UCH-1 (cell line): Measurements from ENCODE around the genes S100A3, INTS3, CREB3L4 and RPS27.

GRCh38 chr1:153542804-153543434 is 2.2 kb upstream of the S100A5 start:
- RRBS: no CpG with 5 or more reads among the region's 9 CpGs

DNA sequence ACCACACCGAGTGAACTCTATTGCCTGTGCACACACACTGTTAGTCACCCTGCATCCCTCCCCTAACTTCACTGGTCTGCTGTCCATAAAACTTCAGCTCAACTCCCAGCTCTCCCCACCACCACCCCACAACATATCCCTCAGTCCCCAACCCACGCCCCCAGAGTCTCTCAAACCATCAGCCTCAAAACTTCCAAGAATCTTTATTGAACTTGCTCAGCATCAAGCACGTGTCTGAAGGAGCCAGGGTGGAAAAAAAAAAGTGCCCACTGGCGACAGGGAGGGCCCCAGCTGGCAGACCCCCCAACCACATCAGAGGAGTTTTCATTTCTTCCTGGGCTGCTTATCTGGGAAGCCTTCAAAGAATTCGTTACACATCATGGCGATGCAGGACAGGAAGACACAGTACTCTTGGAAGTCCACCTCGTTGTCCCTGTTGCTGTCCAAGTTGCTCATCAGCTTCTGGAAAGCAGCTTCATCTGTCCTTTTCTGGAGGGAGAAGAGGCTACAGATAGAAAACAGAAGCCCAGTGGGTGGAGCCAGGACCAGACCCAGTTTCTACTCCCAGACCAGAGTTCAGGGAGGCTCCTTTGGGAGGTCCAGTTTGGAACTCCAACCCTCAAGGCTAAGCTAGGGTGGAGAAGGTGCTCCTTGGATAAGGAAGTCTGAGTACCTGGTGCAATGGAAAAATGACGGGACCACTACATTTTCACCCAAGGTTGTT is 2.0 kb downstream of the S100A4 start:
- RRBS: no CpG with 5 or more reads among the region's 8 CpGs

DNA sequence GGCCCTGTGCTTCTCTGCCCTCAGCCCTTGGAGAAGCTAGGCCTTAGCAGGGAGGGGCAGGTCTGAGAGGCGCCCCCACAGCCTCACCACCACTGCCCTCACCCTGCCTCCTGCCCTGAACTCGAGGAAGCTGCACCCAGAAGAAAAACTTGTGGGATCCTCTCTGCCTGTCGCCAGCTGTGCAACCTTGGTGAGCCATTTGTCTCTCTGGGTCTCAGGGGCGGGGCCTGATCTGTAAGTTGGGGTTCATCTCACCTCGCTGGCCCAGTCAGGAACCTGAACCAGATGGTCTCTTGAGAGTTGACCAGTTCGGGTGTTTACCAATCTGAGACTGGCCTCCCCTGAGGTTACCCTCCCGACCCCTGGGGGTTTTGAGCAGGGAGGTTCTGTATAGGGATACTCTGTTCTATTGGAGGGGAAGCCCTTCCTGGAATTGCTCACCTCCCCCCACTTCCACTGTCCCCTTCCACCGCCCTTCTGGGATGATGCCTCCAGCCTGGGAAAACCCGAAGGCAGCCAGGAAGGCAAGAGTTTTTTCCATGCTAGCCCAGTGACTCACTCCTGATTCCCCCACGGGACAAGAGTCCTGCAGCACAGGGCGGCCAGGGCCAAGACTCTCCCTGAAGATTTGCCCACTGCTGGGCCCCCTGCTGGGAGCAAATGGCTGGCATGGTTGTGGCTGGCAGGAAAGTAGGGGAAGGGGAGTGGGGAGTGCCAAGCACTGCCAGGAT is at the start of gene S100A3:
TSS of gene S100A3 (minus strand) at position 333 of the 731 bp plus-strand sequence.
- RRBS: no CpG with 5 or more reads among the region's 11 CpGs

DNA sequence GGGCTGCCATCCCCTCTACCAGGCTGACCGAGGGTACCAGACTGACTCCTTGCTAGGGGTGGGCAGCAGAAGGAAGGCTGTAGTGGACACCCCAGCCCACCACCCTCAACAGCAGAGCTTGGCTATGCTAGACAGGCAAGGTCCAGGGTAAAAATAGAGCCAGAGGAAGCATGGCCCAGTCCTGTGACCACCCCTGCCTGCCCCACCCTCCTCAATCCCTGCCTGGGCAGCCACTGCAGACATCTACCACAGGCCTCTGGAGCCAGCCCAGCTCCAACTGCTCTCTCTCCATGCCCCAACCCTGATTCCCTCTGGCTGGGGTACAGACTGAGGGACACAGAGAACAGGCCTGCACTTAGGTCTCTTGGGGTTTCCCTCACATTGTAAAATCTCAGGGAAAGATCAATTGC is 1.7 kb downstream of the S100A1 start:
- RRBS: no CpG with 5 or more reads among the region's 1 CpG

GRCh38 chr1:153636337-153636806 is 2.5 kb downstream of the CHTOP start:
- RRBS: no CpG with 5 or more reads among the region's 9 CpGs

DNA sequence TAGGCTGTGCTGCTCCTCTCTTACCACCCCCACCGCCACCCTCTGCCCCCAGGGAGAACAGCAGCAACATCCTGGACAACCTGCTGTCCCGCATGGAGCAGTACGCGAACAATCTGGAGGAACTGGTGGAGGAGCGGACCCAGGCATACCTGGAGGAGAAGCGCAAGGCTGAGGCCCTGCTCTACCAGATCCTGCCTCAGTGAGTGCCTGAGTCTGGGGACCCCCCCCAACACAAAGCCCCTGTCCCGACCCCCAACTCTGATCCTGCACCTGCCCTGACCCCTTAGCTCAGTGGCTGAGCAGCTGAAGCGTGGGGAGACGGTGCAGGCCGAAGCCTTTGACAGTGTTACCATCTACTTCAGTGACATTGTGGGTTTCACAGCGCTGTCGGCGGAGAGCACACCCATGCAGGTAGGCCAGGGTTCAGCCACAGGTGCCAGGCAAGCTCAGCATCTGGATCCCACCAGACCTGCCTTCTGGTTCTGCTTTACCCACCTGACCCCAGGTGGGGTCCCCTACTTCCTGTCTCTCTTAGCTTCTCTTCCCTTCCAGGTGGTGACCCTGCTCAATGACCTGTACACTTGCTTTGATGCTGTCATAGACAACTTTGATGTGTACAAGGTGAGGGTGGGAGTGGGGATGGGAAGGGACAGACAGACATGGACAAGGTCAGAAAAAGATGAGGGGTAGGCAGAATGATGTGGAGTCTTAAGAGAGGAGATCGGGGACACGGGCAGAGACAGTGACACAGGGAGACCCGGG is 10.6 kb downstream of the NPR1 start:
- RRBS: 17% methylated on average over 1 of the region's 16 CpGs

DNA sequence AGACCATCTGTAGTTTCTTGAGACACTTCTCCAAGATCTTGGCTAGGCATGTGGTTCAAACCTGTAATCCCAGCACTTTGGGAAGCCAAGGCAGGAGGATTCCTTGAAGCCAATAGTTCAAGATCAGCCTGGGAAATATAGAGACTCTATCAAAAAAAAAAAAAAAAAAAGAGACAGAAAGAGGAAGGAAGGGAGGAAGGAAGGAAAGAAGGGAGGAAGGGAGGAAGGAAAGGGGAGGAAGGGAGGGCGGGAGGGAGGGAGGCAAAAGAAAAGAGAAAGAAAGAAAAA is 20.4 kb upstream of the INTS3 start:
- RRBS: no CpG with 5 or more reads among the region's 1 CpG

DNA sequence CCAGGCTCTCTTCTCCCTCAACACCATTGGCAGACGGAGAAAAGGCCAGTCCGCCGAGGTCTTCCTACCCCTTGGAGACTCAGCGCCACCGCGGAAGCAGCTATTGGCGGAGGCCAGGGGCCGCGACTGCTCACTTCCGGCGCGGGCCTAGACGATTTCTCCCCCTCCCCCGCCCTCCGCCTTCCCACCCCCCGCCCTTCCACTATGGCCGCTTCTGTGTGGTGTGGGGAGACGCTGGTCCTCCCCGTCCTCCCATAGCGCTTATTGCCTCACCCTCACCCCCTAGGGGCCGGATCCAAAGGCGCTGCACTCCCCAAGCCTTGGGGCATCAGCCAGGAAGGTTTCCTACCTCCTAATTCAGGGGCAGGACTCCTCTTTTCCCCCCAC is at the start of gene INTS3:
TSS of gene INTS3 (plus strand) at position 179 of the 387 bp plus-strand sequence.
- RRBS: no CpG with 5 or more reads among the region's 22 CpGs

GRCh38 chr1:153771596-153772286 is 3.5 kb upstream of the SLC27A3 start:
- RRBS: no CpG with 5 or more reads among the region's 16 CpGs

DNA sequence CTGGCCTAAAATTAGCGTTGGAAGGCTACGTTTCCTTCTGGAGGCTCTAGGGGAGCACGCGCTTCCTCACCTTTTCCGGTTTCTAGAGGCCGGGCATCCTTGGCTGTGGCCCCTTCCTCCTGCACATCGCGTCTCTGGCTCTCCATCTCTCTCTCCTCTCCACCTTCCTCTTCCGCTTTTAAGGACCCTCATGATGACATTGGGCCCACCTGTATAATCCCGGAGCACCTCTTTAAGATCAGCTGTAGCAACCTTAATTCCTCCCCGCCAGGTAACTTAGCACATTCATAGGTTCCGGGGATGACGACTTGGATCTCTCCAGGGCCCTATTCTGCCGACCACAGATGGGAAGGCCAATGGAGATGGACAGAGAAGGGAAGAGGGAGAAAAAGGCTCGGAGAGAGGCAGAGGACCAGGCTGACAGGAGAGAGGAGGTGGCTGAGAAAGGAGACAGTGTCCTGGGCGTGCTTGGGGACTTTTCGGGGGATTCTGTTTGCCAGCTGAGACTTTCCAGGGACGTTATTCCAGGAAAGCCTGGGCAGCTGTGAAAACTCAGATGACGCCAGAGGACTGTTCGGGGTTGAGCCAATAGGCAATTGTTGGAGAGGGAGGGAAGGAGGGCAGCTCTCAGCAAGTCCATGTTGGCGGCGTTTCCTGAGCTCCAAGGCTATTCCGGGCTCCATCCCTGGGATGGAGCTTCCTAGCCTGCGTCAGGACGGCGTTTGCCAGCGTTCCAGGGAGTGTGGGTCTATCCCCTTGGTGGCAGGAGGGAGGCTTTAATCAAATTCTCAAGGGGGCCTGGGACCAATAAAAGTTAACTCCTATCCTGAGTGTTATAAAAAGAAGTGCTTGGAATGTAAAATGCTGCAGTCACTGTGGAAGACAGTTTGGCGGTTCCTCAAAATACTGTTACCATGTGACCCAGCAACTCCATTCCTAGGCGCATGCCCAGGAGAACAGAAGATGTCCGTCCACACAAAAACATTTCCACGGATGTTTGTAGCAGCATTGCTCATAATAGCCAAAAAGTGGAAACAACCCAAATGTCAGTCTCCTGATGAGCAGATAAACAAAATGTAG is 15.0 kb downstream of the SLC27A3 start:
- RRBS: 71% methylated on average over 3 of the region's 31 CpGs

DNA sequence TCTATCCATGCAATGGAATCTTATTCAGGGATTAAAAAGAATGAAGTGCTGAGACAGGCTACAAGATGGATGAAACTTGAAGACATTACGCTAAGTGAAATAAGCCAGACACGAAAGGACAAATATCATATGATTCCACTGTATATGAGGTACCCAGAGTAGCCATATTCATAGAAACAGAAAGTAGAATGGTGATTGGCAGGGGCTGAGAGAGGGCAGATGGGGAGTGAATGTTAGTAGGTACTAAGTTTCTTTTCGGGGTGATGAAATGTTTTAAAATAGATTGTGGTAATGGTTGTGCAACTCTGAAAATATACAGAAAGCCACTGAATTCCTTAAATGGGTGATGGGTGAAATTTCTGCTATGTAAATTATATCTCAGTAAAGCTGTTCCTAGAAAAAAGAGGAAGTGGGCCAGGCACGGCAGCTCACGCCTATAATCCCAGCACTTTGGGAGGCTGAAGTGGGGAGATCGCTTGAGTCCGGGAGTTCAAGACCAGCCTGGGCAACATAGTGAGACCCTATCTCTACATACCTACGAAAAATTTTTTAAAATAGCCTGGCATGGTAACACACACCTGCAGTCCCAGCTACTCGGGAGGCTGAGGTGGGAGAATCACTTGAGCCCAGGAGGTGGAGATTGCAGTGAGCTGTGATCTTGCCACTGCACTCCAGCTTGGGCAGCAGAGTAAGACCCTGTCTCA is 15.9 kb downstream of the SLC27A3 start:
- RRBS: no CpG with 5 or more reads among the region's 9 CpGs

DNA sequence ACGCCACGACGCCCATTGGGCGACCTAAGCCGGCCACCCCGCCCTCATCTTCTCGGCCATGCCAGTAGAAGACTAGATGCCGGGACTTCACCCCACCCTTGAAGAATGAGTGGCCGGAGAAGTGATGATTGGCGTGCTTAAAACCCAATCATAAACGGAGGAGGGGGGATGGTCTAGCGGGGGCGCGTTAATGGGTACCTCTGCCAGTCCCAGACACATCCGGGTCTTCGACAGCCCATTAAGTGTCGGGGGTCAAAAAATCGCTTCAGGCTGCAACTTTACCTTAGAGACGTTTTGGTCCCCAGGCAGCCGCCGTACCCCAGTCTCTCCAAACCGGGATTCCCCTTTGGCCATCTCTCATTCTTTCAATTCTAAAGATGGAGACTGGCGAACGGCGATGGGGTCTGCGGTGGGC is 252 bp upstream of the GATAD2B start:
- RRBS: 6% methylated on average over 11 of the region's 26 CpGs

DNA sequence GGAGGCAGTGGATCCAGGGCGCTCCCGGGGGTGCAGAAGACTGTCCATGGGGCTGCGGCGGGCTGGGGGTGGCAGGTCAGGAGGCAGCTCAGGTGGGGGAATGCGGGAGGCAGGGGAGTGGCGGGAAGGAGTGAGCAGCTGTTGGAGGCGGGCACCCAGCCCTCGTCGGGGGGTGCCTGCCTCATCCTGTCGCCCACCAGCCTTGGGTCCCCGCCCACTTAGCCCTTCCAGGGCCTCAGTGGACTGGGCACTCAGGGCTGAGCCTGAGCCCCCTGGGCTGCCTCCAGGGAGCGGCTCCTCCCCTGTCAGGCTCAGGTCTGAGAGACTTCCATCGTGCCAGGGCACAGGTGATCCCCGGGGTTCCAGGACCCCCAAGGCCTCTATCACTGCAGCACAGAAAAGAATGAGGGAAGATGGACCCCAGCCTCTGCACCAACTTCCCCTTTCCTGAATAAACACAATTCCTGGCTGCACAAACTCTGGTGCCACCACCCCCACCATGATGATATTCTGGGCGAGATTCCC is 10.8 kb upstream of the GATAD2B start:
- RRBS: no CpG with 5 or more reads among the region's 15 CpGs

- RRBS: no CpG with 5 or more reads among the region's 5 CpGs
These were observed 1.8 kb downstream of the SLC39A1 start for GRCh38 chr1:153961521-153961889.

DNA sequence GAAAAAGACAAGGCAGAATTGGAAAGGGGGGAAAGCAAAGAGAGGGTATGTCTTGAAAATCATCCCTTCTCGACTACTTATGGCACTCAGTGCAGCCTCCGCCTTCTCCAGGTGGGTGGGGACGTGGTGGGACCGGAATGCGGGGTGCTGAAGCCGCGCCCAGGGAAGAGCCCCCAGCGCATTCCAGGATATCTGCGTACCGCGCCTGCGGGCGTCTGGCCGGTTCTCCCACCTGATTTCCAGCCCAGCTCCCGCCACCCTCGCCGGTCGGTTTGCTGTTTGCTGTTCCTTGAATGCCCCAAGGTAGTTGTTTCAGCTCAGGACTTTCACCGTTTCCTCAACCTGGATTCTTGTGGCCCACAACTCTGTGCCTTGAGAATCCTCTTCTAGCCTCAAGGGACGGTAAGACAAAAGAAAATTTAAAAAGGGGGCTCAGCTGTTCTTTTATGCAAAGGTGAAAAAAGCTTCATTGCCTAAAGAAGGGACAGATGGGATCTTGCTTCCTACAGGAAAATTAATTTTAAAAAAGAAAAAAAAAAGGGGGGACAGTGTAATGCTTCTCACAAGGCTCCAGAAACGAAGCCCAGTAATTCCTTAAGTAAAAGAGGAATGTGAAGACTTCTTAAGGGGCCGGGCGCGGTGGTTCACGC is 821 bp upstream of the SLC39A1 start:
- RRBS: 13% methylated on average over 11 of the region's 25 CpGs

GRCh38 chr1:153967118-153968087 is at the start of gene CREB3L4:
CREB3L4 (plus strand) TSS chr1:153967902.
- RRBS: 5% methylated on average over 13 of the region's 62 CpGs

- RRBS: no CpG with 5 or more reads among the region's 12 CpGs
These were observed 2.9 kb downstream of the JTB start for GRCh38 chr1:153974373-153975209.

- RRBS: no CpG with 5 or more reads among the region's 7 CpGs
These were observed 848 bp downstream of the RAB13 start for GRCh38 chr1:153985088-153985893.

- RRBS: no CpG with 5 or more reads among the region's 41 CpGs
These were observed at the start of gene RPS27 for GRCh38 chr1:153990416-153991407. RPS27 (plus strand) TSS chr1:153990762.

DNA sequence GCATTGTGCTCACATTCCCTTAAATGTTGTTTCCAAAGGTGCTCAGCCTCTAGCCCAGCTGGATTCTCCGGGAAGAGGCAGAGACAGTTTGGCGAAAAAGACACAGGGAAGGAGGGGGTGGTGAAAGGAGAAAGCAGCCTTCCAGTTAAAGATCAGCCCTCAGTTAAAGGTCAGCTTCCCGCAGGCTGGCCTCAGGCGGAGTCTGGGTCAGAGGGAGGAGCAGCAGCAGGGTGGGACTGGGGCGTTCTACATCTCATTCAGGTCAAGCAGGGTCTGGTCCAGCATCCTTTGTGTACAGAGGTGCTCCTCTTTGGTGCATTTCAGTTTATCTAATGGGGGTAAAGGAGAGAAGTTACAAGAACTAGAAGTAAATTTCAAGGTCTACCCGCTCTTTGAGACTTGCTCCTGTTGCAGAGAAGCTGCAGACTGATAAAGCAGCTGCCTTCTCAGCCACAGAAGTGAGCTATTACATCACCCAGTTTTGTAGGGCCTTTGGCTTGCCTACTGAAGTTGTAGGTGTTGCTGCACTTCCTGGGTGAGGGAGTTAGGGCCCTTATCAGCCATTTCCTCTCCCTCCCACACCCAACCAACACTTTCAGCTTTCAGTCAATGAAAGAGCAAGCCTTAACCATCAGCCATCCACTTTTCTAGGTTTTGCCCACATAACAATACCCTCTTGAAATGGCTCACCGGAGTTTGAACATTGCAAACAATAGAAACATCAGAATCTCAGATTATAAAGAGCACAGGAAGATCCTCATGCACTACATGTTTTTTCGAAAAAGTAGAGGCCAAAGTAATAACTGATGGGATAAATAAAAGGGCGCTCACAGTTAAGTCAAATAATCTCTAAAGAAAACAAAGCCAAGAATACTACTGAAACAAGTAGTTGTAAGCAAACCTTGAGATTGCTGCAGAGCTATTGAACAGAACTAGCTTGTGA is 34.2 kb downstream of the TPM3 start:
- RRBS: no CpG with 5 or more reads among the region's 9 CpGs